Ishikawa (cell line): ENCODE measurements around a stretch of chr19.

- RRBS, result 4% methylated on average over 14 of the region's 79 CpGs
These were observed 946 bp downstream of the ARID3A start for GRCh38 chr19:926396-927565.

DNA sequence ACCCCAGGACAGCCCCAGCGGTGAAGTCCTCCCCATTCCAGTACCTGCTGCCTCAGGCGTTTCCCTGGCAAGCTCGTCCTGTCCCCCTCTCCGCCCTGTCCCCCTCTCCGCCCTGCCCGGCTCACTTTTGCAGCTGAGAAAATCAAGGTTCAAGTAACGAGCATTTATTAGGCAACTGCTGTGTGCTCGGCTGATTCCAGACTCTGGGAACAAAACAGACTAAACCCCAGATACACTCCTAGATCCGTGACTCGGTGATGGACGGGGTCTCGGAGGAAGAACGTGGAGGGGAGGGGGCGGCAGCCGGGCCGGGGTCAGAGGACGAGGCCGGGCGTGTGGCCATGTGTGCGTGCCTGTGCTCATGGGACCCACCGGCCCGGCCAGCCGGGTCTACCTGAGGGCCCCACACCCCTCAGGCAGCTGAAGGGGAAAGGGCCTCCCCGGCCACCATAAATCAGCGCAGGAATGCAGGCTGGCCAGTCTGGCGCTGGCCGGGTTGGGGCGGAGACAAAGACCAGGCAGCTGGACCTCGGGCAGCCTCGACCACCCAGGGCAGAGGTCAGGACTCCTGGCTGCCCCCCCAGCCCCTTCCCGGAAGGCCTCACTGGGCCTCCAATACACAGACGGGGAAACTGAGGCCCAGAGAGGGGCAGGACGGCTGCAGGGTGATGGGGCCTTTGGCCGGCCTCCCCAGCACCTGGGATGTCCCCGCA lies 27.8 kb upstream of the WDR18 start:
- RRBS, result 3% methylated on average over 14 of the region's 35 CpGs

- RRBS, result no CpG with 5 or more reads among the region's 20 CpGs
These were observed 4.4 kb downstream of the TMEM259 start for GRCh38 chr19:1016389-1017038.

- RRBS, result 21% methylated on average over 14 of the region's 57 CpGs
These were observed 2.1 kb downstream of the ABCA7 start for GRCh38 chr19:1041587-1042873.

- RRBS, result 64% methylated on average over 6 of the region's 29 CpGs
These were observed 2.5 kb downstream of the GPX4 start for GRCh38 chr19:1106054-1106925.

DNA sequence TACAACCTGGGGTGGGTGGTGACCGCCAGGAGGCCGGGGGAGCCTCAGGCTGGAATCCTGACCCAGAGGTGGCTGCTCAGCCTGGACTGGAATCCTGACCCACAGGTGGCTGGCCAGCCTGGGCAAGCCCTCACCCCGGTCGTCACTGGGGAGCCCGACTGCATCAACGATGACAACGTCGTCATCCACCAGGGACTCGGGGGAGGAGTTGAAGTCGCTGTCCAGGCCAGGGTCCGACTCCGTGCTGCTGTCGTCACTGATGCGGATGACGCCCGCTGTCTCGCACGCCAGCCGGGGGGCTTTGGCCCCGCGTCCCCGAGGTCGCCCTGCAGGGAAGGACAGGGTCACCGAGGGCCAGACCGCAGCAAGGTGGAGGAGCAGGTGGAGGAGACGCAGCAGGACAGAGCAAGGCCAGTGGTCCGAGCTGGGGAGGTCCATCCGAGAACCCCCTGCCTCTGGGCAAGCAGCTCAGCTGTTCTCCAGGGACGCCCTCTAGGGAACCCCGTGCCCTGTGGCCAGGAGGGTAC lies 10.4 kb downstream of the GPX4 start:
- RRBS, result 74% methylated on average over 2 of the region's 30 CpGs

GRCh38 chr19:1164184-1164833 lies 9.8 kb downstream of the SBNO2 start:
- RRBS, result no CpG with 5 or more reads among the region's 6 CpGs

DNA sequence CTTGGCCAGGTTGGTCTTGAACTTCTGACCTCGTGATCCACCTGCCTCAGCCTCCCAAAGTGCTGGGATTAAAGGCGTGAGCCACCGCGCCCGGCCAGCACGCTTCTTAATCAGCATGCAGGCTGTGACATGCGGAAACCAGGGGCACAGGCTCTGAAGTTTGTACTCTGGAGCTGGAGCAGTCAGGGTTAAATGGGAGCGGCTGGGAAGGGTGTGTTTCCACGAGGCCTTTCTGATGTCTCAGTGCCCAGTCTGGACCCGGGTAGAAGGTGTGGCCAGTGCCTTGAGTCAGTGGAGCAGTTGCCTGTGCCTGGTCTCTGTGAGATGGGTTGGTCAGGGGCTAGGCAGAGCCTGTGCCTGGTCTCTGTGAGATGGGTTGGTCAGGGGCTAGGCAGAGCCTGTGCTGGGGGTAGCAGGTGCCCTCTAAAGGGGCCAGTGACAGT lies 3.3 kb downstream of the STK11 start:
- RRBS, result no CpG with 5 or more reads among the region's 10 CpGs

GRCh38 chr19:1236587-1237013 lies 1.2 kb downstream of the CBARP start:
- RRBS, result 33% methylated on average over 15 of the region's 47 CpGs

DNA sequence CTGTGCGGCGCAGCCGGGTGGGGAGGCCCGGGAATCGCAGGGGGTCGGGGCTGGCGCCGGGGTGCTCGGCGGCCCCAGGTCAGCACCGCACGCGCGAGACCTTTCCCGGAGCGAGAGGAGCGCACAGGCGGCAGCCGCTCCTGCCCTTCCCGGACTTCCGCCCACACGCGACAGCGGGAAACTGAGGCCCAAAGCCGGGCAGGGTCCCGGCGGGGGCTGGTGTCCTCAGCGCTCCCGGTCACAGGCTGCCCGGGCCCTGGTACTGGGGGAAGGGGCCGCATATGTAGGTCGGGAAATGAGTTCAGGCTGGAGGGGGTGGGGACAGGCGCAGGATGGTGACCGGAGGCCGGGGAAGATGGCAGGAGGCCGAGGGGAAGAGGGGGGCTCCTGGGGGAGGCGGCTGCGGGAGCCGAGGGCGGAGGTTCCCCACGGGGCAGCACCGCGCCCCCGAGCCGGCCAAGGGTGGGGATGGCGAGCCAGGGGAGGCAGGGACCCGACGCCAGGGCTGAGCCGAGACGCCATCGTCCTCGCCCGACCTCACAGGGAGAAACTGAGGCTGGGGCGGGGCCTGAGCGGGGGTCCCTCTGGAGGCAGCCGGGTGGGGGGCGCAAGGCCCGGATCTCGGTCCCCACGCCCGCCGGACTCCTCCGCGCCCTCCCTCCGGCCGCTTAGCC lies 654 bp downstream of the CBARP start:
- RRBS, result 2% methylated on average over 32 of the region's 66 CpGs

DNA sequence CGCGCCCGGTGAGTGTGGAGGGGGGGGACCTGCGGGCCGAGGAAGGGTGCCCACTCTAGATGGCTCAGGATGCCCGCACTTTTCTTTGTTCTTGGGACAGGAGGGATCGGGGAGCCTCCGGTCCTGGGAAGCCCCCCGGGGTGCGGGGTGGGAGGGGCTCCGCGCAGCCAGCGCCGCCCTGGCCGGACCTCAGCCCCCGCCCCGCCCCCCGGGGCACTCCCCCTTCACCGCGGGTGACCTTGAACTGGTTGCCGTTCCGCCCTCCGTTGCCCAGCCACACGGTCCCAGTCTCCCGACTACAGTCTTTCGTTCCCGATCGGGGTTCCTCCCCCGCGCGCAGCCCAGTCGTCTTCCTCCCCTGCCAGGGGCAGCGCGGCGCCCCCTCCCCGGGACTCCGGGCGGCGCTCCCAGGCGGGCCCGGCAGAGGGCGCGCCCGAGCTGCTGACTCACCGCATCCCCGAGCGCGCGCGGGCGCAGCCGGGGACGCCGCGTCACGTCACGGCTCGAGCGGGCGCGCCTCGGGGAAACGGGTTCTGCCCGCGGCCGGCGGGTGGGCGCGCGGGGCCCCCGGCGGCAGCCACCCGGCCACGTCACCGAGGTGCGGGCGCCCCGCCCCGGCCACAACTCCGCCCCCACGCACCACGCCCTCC lies 395 bp downstream of the MIDN start:
- RRBS, result 2% methylated on average over 41 of the region's 82 CpGs

- RRBS, result 3% methylated on average over 44 of the region's 106 CpGs
These were observed 2.3 kb downstream of the MIDN start for GRCh38 chr19:1250334-1251353.

- RRBS, result no CpG with 5 or more reads among the region's 17 CpGs
These were observed 3.6 kb downstream of the MIDN start for GRCh38 chr19:1252015-1252438.

DNA sequence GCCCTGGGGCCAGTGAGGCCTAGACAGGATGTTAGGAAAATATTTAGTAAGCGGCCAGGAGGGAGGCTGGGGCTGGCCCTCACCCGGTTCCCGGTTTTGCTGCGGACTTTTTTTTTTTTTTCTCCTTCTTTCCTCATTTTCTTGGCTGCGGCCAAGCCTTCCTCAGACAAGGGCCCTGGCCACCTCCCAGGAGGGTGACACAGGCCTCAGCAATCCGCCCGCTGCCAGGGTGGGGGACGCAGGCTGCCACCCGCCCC lies 4.0 kb downstream of the MIDN start:
- RRBS, result no CpG with 5 or more reads among the region's 9 CpGs

DNA sequence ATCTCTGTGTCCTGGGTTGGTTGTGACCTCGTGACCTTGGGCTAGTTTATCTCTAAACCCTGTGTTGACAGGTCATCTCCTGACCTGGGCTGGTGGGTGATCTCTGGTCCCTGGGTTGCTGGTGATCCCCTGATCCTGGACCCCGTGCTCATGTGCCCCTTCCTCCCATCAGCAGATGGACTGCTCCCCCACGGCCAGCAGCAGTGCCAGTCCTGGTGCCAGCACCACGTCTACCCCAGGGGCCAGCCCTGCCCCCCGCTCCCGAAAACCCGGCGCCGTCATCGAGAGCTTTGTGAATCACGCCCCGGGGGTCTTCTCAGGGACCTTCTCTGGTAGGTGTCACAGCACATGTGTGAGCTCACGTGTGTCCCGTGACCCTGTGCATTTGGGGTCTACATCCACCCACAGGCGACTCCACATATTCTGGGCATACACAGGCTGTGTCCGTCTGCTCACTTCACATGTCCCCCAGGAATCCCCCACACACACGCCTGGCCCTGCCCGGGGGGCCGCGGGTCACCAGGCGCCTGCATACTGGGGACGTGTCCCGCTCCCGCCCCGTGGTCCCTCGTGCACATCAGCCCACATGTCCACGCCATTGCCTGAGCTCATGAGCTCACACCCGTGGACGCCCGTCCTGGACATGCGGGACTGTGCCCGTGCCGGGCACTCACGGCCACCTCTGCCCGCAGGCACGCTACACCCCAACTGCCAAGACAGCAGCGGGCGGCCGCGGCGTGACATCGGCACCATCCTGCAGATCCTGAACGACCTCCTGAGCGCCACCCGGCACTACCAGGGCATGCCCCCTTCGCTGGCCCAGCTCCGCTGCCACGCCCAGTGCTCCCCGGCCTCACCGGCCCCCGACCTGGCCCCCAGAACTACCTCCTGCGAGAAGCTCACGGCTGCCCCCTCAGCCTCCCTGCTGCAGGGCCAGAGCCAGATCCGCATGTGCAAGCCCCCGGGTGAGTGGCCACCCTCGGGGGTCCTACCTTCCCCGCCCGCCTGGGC lies 6.7 kb downstream of the MIDN start:
- RRBS, result 95% methylated on average over 16 of the region's 58 CpGs

GRCh38 chr19:1258808-1259908 lies 10.0 kb upstream of the CIRBP start:
- RRBS, result 14% methylated on average over 7 of the region's 33 CpGs

DNA sequence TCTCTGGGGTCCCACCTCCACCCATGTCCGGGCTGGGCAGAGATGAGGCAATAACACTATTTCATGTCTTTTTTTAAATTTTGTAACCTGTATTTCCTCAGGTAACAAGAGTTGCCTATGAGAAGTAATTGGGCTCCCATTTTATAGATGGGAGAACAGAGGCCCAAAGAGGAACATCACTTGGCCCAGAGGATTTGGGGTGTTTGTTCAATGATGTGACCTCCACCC lies 9.3 kb upstream of the CIRBP start:
- RRBS, result no CpG with 5 or more reads among the region's 1 CpG

- RRBS, result no CpG with 5 or more reads among the region's 6 CpGs
These were observed 5.9 kb upstream of the CIRBP start for GRCh38 chr19:1263170-1263608.

- RRBS, result 87% methylated on average over 2 of the region's 16 CpGs
These were observed 1.4 kb upstream of the FAM174C start for GRCh38 chr19:1273874-1274335.

- RRBS, result 63% methylated on average over 6 of the region's 20 CpGs
These were observed 5.3 kb downstream of the EFNA2 start for GRCh38 chr19:1290860-1291431.